Measurements from ENCODE around the gene CNTNAP1.

DNA sequence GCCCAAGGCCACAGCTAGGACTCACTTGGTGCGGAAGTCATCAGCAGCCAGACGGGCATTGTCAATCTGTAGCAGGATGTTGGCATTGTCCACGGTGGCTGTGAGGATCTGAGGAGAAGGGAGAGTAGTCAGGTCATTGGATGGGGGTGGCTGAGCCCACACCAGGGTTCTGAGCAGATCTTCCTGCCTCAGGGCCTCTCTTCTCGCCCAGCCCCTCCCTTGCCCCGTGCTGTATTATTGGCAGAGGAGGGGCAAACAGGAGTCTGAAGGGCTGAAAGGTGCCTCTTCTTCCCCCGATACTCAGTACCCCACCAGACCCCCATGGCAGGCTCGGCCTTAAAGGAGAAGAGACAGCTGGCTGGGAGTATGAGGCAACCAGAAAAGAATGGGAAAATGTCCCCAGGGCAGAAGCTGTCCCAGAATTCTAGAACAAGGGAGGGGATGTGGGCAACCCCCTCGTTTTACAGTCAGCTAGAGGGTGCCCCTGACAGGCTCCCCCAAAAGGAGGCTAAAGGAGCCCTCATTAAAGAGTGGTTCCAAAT is 1.4 kb downstream of the KRT17 start:
- RRBS: no CpG with 5 or more reads among the region's 8 CpGs

DNA sequence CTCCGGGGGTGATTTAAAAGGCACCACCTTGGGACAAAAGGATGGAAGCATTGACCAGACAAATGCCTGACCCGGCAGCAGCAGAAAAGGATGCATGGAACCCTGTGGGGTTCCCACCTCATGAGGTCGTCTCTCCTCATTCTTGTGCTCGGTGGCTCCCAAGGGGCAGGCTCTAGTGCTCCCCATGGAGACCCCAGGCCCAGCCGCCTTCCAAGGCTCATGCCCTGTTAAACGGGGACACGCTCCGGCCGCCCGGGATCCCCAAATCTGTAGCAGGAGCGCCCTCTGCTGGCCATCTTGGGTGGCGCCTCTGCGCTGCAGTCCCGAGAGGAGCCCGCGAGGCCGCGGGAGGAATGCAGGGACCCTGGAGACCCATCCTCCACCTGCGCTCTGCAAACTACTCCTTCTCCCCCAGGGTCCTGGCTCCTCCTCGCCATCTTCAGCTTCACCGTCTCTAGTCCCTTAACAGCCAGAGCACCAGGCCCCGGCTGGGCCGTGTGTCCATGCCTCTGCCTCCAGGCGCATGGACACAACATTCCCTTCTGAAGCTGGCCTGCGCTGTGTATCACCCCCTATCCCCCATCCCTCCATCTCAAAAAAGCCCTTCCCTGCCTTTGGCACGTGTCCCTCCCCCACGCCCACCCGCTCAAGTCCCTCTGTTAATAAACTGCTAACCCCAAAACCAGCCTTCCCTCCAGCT is 23.6 kb upstream of the KRT17 start:
- RRBS: 71% methylated on average over 2 of the region's 28 CpGs

DNA sequence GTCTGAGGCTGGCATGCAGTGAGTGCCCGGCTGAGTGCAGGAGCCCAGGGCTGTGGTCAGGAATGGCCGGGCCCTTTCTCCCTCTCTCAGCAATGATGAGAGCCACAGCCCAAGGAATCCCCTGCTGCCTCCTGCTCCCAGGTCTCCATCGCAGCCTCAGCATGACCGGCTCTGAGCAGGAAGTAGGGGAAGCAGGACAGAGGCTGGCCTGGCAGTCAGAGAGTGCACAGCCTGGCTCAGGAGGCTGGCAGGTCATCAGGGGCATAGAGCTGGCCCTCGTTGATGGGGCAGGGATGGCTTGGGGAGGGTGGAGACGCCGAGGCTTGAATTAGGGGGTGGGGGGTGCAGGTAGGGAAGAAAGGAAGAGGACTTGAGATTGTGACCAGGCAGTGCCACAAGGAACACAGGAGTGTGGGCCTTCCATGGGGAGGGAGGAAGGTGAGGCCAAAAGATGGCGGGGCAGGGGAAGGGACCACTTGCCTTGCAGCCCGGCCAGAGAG is 32.0 kb upstream of the KRT17 start:
- RRBS: 96% methylated on average over 3 of the region's 9 CpGs

DNA sequence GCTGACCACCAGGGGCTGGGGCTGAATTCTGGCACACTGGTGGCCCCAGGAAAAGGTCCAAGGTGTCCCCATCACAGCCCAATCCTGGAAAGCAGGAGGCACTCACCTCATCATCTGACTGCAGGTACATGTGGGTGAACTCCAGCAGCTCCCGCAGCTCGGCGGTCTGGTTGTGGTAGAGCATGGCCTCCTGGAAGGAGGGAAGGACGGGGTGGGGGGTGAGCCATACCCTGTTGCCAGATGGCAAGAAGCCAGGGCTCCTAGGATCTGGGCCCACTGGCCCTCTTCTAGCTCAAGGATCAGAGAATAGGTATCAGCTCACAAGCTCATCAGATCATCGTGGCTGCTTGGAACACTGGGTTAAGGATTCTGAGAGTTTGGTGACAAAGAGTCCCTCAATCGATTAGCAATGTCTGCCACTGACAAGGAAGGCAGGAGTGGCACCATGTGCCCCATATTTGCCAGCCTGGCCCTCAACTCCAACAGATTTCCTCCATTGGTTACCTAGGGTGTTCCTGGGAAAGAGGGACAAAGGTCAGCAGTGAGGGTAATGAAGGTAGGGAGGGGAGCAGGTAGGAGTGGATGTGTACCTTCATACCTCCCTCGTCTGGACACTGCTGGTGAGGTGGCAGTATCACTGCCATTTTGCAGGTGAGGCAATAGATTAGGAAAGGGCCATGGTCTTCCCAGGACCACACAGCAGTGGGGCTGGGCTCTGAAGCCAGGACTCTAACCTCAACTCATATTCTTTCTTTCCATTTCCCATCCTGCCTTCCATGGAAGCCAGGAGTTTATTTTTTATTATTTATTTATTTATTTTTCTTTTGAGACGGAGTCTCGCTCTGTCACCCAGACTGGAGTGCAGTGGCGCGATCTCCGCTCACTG is 4.8 kb downstream of the P3H4 start:
- RRBS: no CpG with 5 or more reads among the region's 12 CpGs

- RRBS: no CpG with 5 or more reads among the region's 9 CpGs
These were observed 5.3 kb upstream of the KLHL11 start for GRCh38 chr17:41870363-41871078.

GRCh38 chr17:41895209-41895804 is 23.4 kb downstream of the ACLY start:
- RRBS: no CpG with 5 or more reads among the region's 7 CpGs

DNA sequence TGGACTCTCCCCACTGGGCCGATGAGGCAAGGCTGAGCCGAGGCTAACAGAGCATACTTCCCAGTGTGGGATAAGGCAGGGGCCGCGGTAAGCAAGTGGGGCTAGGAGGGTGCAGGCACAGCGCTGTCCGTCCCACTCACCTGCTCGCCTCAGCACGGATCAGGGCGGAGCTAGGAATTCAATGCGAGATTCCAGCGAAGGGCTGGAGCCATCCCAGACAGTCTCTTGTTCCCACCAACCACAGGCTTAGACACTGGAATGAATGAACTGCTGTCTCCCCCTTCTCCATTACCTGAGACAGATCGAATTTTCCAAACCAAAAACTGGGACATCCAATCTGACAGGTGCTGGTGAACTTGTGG is 728 bp upstream of the ACLY start:
- RRBS: no CpG with 5 or more reads among the region's 12 CpGs

GRCh38 chr17:41960524-41960971 is 6.0 kb upstream of the CNP start:
- RRBS: no CpG with 5 or more reads among the region's 4 CpGs

DNA sequence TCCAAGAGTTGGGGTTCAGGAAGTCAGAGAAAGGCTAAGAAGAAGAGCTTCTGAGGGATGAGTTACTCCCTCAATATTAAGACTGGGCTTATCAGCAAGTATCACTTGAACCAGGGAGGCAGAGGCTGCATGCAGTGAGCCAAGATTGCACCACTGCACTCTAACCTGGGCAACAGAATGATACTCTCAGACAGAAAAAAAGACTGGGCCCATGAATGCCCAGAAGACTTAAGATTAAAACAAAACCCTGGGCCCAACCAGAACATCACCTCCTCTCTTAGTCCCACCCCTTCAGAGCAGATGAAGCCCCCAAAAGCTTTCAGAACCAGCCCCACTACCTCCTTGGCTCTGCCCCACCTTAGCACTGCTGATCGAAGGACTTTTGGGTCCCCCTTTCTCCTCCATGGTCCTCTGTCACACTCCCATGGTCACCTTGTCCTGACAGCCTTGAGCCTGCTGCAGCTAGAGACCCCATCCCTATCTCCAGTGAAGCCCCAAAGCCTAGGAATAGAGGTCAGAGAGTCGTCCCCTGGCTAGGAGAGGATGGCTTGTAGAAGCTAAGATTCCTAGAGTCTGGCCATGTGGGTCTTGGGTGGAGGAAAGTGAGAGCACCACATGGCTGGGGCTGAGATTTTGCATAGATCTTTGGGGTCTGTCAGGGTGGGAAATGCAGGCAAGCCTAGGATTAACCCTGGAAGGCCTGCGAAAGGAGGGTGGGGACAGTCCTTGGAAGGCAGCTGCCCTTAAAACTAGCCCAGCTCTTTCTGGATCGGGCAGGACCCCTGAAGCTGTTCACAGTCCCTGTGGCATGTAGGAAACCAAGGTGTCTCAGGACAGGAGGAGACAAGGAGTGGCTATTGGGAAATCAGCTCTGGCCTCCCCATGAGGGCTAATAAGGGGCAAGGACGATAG is 6.4 kb downstream of the NKIRAS2 start:
- RRBS: no CpG with 5 or more reads among the region's 5 CpGs

DNA sequence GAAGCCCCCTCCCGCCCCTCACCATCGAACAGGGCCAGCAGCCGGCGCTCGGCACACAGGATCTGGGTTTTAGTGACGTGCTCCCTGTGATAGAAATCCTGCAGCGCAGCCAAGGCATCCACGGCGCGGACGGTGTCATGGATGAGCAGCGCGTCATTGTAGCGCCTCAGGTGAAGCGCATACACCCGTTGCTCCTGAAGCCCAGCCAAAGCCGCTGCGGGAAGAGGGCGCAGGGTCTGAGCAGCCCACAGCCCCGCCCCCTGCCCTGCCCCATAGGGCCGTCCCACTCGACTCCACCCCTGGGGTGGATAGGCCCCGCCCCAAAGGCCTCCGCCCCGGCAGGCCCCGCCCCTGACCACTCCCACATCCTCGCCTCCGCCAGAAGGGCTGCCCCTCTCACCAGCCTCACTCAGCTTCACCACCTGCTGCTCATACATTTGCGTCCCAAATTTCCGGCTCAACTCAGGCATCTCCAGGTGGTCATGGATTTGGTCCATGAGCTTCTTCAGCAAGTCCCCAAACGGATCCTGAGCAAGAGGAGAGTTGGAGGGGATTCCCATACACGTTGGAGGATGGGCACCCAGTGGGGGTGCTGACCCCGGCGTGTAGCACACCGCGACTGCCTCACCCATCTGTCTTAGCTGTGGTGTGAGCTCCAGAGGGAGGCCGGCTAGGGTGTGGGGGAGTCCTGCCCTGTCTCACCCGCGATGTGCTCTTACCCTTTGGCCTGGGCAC is 4.8 kb downstream of the DHX58 start:
- RRBS: 37% methylated on average over 13 of the region's 39 CpGs

- RRBS: no CpG with 5 or more reads among the region's 4 CpGs
These were observed 1.5 kb upstream of the STAT5A start for GRCh38 chr17:42286822-42287190.

DNA sequence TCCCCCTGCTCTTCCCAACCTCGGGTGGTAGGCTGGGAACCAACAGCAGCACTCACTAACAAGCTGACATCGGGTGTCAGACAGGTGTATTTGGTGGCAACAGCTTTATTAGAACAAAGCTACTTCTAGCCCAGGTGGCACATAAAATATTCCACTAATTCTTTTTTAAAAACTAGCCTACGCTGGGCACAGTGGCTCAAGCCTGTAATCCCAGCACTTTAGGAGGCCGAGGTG is 35.5 kb downstream of the STAT5A start:
- RRBS: no CpG with 5 or more reads among the region's 4 CpGs

DNA sequence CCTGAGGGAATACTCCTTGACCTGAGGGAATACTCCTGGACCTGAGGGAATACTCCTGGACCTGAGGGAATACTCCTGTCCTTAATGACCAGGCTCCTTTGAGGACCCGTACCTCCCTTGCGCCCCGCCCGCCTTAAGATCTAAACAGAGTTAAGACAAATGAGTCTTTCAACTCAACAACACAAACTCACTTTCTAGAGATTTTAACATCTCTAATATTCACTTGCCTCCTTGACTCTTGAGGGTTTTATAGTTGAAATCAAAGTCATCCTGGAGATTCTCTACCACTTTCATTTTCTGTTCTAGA is 49.8 kb downstream of the STAT3 start:
- RRBS: no CpG with 5 or more reads among the region's 4 CpGs

DNA sequence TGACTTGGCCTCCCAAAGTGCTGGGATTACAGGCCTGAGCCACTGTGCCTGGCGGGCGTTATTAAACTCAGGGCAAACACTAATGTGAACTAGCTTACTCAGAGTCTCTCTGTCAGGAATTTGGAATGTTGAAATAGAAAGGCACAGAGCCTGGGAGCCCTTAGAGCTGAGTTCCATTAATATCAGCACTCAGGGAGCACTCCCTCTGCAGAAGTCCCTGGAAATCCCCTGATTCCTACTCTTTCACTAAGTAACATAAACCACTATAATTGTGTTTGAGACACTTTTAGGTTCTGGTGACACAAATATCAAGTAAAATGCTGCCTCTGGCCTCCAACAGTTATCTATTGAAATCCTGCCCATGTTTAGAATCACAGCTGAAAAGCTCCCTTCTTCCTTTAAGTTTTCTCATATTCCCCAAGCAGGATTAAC is 10.2 kb upstream of the STAT3 start:
- RRBS: no CpG with 5 or more reads among the region's 2 CpGs

DNA sequence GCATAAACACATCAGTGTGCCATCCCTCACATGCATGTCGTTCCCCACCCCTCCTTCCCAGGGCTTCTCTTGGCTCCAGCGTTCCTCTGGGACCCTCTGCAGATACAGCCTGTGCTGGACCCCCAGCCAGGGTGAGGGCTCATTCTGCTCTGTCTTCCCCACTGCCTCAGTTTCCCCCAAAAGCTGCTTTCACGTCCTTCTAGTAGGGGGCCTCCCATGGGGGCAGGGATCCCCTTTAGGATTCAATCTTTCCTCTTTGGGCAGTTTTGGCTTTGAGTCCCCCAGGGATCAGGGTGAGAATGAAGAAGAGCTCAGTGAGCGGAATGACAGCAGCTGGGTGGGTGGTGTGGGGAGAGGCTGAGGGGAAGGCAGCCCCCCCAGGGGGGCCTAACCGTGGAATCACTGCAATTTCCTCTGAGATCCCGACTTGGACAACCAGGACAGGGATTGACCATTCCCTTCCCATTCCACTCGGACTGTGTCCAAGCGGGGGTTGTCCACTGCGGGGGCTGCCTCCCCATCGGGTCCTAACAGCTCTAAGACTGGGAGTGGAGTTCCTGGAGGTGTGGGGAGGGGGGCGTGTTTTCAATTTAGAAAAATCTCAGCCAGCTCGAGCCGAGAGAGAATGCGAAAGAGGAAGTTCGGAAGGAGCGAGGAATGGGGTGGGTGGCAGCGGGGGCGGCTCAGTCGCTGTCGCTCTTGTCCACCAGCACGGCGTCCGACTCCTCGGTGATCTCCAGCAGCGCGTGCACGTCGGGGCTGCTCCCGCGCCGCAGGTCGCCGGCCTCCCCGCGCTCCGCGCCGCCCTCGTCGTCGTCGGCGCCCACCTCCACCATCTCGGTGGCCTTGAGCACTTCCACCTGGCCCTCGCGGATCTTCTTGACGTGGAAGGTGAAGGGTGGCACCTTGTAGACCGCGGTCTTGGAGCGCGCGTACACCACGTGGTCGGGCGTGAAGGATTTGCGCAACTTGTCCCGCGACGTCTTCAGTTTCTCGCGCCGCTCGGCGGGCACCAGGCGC is 16.1 kb upstream of the STAT3 start:
- RRBS: no CpG with 5 or more reads among the region's 65 CpGs

GRCh38 chr17:42421029-42421681 is 1.9 kb downstream of the CAVIN1 start:
- RRBS: 24% methylated on average over 3 of the region's 15 CpGs

GRCh38 chr17:42475680-42476105 is 17.0 kb downstream of the ATP6V0A1 start:
- RRBS: no CpG with 5 or more reads among the region's 4 CpGs

DNA sequence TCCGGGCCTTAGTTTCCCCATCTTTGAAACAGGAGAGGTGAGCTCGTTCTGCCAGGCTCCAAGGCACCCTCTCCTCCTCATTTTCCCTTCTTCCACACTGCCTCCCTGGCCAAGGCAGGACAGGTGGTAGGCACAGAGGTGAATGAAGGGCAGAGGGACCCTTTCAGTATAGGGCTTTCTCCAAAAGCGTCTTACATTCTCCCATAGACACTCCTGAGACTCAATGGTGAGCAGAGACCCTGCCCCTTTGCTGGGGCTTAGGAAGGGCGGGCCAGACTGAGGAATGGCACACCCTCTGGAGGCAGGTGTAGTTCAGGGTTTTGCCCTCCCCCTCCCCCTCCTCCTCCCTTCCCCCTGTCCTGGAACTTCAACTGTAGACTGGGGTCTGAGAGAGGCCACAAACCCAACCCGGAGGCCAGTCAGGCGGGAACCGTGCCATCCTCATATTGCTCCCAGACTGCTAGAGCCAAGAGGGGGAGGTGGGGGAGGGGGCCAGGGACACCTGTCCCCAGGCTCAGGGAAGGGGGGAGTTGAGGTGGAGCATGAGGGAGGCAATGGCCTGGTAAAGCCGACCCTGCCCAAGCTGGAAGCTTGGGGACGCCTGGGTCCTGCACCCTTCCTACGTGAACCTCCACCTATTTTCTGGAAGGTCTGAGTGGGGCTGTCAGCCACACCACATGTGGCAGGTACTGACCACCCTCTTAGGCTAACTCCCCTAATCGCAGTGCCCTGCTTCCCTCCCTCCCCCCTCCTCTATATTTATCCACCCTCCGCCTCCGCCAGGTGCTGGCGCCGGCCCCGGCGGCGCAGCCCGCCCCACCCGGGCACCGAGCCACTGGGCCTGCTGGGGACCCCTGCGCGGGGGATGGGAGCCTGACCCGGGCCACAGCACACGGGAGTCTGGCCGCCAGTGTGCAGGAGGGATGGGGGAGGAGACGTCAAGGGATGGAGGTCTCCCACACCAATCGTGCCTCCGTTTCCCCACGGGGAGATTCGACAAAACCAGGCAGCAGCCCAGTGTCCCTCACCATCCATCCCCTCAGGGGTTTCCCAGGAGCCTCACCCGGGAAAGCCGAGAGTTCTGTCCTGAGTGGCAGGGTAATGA is 1.7 kb downstream of the PLEKHH3 start:
- RRBS: 22% methylated on average over 5 of the region's 33 CpGs

DNA sequence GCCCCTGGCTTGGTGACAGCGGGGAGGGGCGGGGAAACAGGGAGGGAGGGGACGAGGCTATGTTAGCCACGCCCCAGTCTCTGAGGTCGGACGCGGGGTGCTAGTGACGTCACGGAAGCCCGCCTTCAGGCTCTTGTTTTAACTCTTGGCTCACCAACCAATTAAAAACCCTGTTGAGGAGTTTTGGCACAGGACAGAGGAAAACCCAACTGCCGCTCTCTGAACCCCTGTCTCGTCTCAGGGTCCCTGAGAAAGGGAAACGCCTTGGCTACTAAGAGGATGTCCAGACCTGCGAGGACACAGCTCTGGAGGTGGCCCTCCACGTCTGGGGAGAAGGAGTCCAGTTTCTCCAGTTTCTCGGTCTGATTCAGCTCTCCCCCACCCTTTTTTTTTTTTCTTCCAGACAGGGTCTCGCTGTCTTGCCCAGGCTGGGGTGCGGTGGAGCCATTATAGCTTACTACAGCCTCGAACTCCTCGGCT is 450 bp upstream of the PLEKHH3 start:
- RRBS: no CpG with 5 or more reads among the region's 20 CpGs

- RRBS: 2% methylated on average over 20 of the region's 52 CpGs
These were observed at the start of gene CNTNAP1 for GRCh38 chr17:42682162-42683355. TSS of gene CNTNAP1 (plus strand) at chr17:42682531.

Measured in HTR-8/SVneo (cell line).